ENCODE results near the genes C12orf29 and DUSP6.

GRCh38 chr12:78963831-78964325 is 99.3 kb downstream of the SYT1 start:
- PRO-cap, 2 experiments = no peak in any of the 2 experiments

- PRO-cap, 2 experiments = no peak in any of the 2 experiments
These were observed 143.8 kb downstream of the PAWR start for GRCh38 chr12:79547043-79547346.

GRCh38 chr12:79635143-79635791 is 55.5 kb downstream of the PAWR start:
- PRO-cap, 2 experiments = no peak in any of the 2 experiments

DNA sequence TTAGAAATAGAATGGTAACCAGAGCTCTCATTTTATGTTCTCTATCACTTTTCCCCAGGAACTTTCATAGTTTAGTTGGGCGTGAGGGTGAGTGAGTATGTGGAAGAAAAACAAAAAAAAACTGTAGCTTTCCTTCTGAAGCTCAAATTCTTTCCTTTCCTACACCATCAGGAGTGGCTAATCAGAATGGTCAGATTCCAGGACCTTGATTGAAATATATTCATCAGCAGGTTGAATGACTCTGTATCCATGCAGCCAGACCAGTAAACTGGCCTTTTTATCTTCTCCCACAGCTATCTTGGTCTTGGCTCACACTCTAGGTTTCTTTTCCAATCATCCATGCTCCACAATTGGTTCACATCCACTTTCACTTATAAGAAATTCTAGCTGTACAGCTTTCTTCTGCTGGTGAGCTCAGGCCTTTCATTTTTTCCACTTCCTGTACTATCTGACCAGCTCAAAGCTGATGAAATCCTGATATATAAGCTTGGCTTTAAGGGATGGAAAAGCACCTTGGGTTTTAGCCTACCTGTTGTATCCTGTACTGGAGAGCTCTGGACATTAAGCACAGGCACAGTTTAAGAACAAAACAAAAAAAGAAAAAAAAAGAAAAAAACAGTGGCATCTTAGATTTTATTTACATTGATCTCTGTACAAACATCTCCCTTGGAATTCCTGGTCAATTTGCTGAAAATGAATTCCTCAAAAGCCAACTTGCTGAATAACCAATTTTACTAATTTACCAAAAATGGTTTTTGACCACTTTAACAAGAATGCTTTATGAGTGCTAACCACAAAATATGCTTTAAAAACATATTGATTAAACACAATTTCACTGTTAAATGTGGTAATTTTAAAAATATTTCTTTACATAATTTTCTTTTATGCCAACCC is 91.5 kb upstream of the PAWR start:
- PRO-cap, 2 experiments = no peak in any of the 2 experiments

DNA sequence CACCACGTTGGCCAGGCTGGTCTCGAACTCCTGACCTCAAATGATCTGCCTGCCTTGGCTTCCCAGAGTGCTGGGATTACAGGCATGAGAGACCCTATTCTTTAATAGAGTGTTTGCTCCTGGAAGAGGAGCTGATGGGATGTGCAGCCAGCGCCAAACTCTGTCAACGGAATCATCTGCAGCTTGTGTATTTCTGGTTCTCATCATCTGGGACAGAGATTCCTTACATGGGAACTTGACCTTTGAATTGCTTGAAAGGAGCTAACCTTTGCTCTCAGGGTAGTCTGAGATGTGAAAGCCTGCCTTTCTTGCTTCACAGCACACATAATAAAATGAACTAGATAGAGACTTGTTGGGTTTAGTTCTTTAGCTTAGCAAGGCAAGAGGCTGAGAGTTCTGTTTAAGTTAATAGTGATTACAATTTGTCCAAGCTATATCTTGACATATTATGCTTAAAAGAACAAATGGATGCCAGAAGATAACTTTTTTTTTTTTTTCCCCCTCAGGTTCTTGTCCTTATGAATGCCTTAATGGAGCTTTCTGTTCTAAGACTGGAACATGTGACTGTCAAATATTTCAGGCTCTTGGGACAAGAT is 120.1 kb downstream of the OTOGL start:
- PRO-cap, 2 experiments = no peak in any of the 2 experiments

DNA sequence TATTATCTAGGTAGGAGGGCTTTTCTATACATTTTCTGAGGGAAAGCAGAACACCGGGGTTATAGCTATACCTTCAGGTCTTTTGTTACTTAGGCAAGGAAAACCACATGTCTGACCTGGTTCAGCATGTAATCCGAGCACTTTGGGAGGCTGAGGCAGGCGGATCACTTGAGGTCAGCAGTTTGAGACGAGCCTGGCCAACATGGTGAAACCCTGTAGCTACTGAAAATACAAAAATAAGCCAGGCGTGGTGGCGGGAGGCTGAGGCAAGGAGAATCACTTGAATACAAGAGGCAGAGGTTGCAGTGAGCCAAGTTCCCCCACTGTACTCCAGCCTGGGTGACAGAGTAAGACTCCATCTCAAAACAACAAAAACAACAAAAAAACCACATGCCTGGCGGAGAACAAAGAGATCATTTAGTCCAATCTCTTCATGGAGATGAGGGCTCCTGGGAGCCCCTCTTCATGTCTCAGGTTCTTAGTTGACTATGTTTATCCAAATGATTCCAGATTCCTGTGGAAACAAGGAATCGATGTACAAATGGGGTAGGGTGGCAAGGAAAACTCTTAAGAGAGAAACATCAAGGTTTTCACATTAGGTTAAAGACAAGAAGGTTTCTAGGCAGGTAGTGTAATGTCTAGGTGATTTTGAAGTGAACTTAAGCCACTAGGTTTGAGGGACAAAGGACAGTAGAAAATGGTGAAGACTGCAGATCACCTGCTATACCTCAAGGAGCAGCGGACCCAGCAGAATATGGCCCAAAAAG is 177.7 kb downstream of the ACSS3 start:
- PRO-cap, 2 experiments = no peak in any of the 2 experiments

DNA sequence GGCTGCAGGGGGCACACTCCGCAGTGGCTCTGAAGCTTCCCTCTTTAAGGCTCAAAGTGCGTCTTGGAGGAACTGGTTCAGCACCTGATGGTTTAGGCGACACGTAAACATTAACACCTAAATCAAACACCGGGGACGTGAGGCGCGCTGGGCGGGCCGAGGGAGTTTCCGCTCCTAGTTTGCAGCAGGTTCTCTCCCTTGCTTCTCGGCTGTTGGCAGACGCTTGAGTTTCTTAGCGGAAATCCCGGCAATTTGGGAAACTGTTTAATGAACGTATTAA is 931 bp downstream of the TMTC2 start:
- PRO-cap, 2 experiments = peak in 1 of 2 experiments; most common plus-strand start position 200 of the sequence (in 1)

DNA sequence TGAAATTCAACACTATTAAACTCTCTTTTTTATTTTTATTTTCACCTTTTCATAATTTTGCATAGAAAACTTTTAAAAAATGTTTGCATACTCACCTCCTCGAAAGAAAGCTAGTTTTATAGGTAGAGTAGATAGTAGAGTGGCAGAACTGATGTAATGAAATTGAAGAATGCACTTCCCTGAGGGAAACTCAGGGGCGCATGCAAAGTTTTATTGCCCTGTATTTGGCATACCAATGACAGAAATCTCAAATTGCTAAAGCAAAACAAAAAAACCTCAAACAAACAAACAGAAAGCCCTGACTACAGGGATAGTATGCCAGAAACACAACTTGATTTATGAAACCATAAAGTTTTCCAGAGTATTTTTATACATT is 1.9 kb downstream of the RASSF9 start:
- PRO-cap, 2 experiments = no peak in any of the 2 experiments

- PRO-cap, 2 experiments = no peak in any of the 2 experiments
These were observed 505 bp downstream of the RASSF9 start for GRCh38 chr12:85835719-85836088.

DNA sequence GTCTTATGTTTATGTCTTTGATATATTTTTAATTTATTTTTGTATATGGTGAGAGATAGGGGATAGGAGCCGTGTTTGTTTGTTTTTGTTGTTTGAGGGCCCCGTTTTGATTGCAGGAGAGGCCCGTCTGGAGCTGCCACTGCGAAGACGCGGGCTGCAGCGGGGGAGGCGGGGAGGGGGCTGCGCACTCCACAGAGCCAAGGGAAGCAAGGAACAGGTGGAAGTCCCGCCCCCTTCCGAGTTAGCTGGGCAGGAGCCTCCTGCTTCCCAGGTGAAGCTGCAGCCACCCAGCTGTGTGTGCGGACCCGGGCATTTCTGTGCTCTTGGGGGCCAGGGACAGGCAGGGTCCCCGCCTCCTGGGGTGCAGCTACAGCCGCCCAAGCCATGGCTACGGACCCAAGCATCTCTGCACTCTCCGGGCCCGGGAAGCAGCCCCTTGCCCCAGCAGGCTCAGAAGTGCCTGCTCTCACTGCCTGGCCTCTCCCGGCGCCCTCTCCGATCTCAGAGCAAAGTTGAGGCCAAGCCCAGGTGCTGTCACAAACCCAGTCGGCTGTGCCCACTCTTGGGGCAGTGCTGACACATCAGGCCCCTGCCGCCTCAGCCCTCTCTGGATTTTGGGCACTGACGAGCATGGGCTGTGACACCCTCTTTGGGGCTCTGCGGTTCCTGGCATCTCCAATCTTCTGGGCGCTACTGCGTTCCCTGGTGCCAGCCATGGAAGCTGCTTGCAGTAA is 8.3 kb upstream of the MGAT4C start:
- PRO-cap, 2 experiments = no peak in any of the 2 experiments

DNA sequence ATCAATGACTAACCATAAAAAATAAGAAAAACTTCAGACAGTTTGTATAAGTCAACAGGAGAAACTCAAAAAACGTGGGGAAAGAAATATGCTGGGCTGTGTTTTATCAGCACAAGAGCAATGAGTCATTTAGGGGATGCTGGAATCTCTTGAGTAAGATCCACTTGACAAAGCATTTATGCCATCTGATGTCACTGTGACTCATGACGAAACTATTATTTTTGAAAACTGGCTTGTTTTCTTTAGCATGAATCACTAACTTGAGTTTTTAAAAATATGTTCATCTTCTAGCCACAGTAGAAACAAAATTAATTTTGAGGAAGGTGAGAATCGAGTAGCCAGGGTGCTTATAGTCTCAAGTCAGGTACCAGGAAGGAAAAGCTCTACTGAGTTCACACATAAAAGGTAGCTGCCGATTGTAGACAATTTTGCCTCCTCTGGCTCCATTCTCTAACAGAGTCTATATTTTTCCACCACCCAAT is 456.2 kb upstream of the MGAT4C start:
- PRO-cap, 2 experiments = no peak in any of the 2 experiments

GRCh38 chr12:87784462-87784752 is 244.8 kb downstream of the C12orf50 start:
- PRO-cap, 2 experiments = no peak in any of the 2 experiments

DNA sequence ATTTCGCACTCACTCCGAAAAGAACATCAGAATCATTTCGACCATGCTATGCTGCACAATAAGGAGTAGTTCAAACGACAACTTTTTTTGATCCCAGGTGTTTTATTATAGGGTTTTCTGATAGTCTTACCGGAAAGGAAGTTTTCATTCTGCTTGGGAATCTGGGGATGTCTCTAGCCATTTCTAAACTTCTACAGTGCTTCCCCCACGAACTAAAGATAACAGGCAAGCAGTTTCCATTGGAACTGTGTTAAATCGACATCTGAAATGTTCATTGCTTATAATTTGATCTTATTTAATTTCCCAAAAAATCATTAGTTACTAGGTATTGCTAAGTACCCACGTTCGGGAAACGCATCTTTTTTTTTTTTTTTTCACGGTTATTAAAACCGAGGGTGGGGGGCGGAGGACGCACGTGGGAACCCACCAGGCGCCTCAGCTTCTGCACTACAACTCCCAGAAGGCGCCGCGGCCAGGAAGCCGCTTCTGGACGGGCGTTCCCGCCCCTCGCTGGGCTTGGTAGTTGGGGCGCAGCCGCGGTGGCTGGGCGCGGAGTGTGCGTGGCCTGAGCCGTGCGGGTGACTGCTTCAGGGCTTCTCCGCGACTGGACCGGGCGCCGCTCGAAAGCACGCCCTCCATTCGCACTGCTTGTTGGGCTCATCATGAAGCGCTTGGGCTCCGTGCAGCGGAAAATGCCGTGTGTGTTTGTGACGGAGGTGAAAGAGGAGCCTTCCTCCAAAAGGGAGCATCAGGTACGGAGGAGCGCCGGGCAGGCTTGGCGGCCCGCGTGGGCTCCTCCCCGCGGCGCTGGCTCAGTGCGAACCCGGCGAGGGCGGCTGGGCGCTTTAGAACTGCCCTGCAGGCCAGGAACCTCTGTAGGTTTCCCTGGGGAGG is at the start of gene C12orf29:
TSS of gene C12orf29 (plus strand) at position 550 of the 894 bp plus-strand sequence.
- PRO-cap, 2 experiments = peak in 2 of 2 experiments; most common plus-strand start position 550 of the sequence (in 2)

DNA sequence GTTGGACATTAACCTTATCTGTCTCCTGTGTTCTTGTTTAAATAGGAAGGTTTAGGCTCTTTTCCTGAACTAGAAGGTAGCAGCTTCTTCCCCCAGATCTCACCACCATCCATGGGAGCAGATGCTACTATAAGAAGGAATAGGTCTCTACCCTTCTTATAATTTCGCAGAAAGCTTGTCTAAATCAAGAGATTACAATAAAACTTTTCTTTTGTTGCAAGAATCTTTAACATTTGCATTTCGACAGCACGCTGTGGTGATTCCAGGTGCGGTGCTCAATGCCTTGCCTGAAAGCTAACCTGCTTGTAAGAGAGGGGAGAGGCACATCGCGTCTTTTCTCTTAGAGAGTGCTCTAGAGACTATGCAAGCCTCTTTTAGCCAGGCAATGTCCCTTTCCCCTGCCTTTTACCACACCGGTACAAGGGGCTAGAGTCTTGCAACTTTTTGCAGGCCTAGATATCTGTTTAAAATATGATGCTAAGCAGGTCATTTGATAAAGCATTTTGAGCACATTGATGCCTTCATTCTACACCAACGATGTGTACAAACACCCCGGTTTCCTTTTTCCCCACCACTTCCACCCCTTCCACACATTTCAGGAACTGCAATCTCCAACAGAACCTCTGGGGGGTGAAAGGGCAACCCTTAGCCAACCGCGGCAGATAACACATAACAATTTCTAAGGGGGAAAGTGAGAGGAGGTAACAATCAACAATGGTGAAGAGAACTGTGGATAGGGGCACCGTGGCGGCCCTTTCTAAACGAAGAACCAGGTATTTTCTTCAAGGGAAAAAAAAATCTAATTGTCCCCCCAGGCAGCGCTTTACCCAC is 1.4 kb downstream of the KITLG start:
- PRO-cap, 2 experiments = no peak in any of the 2 experiments

DNA sequence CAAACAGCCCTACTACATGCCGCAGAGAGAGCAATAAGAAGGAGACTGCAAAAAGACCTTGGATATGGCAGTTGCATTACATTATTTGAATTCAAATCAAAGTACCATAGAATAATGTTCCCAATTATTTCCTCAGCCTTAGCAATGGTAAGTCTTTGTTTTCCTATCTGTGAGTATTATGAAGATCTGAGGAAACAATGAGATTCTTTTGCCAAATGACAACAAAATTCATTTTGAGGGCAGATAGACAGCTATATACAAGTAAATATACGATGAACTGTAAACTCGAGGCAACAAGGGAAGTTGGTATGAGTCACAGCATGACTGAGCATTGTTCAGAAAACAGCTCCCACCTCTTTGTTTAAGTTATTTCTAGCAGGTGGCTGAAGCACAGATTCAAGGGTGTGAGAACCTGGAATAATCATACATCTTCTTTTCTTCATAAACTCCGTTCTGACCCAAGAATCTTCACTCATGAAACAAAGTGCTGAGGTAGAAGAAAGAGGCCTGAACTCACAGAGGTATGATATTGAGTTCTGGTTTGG is 364.0 kb upstream of the KITLG start:
- PRO-cap, 2 experiments = no peak in any of the 2 experiments

DNA sequence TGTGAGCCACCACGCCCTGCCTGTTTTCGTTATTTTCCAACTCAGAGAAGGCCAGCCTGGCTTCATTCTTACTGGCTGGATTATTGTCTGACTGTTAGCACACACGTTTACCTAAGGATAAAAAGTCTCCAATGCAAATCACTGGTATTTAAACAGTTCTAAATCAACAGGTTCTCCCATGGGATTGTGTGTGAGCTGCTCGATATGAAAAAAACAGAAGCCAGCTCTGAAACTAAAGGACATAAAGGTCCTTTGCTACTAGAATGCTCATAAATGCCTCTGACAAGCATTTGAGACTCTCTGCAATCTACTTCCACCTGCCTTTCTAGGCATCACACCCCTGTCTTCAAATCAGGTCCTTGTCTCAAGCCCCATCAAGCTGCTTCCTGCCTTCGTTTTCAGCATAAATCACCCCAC is 265.0 kb downstream of the DUSP6 start:
- PRO-cap, 2 experiments = no peak in any of the 2 experiments

- PRO-cap, 2 experiments = no peak in any of the 2 experiments
These were observed 185.8 kb downstream of the DUSP6 start for GRCh38 chr12:89166411-89167074.

GRCh38 chr12:89192447-89192957 is 159.8 kb downstream of the DUSP6 start:
- PRO-cap, 2 experiments = no peak in any of the 2 experiments

DNA sequence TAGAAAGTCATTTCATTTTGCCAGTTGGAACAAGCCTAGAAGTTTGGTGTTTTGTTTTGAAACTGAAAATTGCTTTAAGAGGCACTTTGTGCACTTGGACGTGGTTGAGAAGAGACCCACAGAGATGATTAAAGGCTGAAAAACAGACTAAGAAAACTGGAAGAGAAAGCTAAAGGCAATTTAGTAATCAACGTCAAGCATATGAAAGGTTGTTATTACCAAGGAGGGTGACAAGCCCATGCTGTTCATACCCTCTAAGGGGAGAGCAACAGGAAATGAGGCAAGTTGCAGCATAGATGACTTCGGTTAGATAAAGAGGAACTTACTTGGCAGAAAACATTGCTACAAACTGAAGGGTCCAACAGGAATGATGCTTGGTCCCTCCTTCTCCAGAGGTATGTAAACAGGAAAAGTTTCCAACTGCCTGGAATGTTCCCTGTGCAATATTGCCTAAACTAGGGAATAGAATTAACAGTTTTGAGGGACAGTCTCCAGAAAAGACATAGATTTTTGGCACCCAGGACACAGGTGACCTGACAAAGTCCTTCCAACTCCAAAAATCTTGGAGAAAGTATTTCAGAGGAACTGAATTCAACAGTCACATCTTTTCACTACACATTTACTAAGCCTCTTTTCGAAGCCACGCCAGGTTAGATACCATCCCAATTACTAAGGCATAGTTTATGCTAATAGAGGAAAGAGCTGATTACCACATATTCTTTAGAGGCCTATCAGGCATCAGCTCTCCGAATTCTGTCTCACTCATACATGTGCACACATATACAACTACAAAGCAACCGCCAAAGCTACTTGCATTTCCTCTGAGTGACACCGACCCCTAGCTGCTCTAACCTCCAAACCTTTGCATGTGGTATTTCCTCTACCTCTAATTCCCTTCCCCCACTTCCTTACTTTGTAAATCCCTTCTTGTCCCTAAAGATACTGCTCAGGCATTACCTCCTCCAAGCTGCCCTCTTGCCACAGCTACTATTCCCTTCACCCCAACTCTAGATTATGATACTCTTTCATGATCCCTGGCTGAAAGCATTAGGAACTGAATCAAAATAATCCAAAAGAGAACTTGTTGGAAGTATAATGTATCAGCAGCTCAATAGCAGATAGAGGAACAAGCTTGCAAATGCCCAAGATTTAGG is 107.4 kb downstream of the DUSP6 start:
- PRO-cap, 2 experiments = no peak in any of the 2 experiments

DNA sequence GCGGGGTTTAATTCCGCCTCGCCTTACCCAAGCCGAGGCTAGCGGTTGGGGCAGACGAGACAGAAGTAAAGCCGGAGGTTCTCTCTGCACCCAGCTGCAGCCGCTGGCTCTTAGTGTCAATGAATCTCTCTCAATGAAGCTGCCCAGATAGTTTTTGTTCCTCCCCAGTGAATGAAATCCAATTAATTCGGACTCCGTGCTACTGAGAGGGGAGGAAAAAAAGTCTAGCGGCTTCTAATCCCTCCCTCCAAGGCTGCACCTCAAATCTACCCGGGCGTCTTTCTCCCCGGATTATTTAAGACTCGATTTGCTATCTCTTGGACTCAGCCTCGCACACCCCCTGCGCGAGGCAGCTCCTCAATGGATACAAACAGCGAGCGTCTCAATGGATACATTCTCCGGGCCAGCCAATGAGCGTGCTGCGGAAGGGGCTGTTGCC is at the start of gene DUSP6:
TSS of gene DUSP6 (minus strand) at position 366 of the 439 bp plus-strand sequence.
- PRO-cap, 2 experiments = peak in 2 of 2 experiments; most common plus-strand start position 38 of the sequence (in 1); most common minus-strand start position 362 of the sequence (in 2)

Measured in Metastatic Liver Carcinoma in the Lung (tissue), 2 donors.